Cardiac fibroblast (primary cell): ENCODE results near the genes GATAD2A, ZNF682 and ZNF430.

DNA sequence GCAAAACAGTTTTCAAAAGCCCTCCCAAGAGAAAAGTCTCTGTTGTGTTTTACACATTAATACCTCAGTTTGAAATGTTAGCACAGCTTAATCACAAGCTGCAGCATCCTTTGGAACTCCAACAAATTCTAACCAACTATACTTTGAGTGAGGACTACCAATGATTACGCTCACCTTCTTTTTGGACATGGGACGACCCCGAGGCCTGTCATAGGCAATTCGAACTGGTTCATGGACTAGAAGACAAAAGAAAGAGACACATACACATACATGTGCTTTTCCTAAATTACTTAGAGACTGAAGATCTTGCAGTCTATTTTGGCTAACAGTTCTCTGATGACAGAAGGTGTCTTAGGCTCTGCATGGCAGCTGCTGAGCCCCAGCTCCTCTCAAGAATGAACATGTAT, 31.9 kb downstream of the SUGP2 start:
- RRBS: no CpG with 5 or more reads among the region's 4 CpGs

DNA sequence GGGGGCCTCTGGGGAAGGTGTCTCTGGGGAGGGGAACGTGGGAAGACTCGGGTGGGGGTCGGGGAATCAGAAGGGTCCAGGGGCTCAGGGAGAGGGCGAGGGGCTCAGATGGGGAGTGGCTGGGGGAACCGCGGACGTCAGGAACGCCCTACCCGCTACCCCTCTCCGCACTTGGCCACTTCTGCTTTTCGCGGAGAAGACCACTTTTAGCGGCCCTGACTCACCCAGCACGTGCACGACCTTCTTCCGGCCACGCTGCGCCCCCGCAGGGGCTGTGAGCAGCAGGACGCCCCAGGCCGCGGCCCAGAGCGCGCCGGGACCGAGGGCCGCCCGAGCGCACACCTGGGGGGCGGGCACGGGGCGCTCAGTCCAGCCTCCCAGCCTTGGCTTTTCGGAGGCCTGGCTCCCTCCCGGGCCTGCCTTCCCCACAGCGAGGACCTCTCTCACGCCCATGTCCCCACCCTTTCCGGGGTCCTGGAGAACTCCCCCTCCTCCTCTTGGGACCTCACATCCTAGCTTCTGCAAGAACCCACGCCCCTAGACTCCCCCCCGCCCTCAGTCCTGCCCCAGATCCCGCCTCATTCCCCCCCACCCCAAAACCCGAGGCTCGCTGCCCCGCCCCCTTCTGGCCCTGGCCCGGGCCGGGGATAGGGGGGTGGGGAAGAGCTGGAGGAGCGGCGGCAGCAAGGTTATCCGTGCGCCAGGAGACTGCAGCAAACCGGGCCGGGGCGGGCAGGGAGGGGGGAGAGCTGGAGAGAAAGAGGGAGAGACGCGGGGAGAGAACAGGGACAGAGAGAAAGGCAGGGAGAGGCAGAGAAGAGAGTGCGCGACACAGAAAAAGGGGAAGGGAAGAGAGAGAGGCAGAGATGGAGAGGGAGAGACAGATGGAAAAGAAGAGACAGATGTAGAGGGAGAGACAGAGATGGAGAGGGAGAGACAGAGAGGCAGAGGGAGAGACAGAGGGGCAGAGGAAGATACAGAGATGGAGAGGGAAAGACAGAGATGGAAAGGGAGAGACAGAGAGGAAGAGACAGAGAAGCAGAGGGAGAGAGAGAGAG, 1.1 kb downstream of the HAPLN4 start:
- RRBS: 2% methylated on average over 17 of the region's 56 CpGs

DNA sequence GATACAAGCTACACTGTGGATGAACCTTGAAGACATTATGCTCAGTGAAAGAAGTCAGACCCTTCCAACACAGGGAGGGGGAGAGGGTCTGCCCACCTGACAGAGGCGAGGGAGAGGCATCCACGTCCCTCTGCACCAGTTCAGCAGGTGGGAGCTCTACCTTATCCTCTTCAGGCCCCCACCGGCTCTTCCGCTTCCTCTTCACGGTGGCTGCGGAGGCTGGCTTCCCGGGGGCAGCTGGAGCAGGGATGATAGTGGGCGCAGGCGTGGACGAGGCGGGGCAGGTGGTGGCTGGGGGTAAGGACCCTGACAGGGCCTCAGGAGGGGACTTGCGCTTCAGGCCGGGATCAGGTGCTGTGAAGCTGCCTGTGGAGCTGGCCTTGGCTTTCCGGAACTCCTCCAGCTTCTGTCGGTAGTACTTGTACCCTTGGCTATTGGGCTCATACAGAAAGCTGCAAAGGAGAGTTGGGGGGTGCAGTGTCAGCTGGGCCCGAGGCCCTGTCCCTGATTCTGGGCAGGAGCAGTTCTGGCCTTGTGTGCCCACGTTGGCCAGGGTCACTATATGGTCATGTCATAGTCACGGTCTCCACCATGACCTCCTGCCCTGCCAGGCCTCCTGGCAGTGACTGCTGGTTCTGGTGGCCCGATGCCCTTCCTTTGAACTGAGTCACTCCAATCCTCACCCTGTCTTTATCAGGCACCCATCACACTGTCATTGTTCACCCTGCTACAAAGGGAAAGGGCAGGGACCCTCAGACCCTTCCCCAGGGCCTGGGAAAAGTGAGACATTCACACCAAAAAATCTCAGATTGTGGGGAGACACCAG, 23.2 kb downstream of the SUGP1 start:
- RRBS: no CpG with 5 or more reads among the region's 19 CpGs

DNA sequence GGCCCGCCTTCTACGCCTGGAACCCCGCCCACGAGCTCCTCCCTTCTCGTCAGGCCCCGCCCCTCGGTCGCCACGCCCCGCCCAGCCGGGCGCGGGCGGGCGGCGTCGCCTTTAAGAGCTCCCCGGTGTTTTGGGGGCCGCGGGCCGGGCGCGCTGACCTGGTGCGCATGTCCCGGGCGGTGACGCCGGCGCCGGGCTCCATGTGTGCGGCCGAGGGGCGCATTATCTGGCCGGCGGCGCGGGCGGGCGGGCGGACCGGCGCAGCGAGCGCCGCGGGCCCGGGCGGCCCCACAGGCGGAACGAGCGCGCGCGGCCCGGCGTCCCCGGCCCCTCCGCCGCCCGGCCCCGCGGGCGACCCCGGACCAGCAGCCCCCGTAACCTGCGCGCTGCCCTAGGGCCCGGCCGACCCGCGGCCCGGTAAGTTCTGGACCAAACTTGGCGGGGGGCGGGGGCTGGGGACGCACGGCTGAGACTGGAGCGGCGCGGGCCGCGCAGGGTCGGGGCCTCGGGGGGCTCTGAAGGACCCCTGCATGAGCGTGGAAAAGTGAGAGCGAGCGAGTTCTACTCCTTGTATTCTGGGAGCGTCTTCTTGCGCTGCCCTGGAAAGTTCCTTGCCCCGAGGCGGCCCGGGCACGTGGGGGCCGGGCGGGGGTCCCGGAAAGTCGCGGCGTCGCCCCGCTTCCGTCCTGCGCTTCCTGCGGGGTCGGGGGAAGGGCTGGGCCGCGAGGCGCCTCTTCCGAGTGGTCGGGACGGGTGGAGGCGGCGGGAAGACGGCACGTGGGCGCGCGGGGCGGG, at the start of gene GATAD2A:
TSS of gene GATAD2A (plus strand) at position 73 of the 795 bp plus-strand sequence.
- RRBS: 2% methylated on average over 26 of the region's 118 CpGs

DNA sequence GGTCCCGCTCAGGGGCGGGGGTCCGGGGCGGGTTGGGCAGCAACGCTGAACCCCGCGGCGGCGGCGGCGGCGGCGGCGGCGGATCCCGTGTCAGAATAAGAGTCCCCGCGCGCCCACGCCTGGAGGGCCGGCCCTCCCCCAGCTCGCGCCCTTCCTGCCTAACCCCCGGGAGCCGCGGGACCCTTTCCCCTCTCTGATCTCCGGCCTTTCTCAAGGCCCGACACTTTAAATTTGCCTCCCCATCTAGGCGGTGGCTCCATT, 853 bp downstream of the GATAD2A start:
- RRBS: no CpG with 5 or more reads among the region's 29 CpGs

DNA sequence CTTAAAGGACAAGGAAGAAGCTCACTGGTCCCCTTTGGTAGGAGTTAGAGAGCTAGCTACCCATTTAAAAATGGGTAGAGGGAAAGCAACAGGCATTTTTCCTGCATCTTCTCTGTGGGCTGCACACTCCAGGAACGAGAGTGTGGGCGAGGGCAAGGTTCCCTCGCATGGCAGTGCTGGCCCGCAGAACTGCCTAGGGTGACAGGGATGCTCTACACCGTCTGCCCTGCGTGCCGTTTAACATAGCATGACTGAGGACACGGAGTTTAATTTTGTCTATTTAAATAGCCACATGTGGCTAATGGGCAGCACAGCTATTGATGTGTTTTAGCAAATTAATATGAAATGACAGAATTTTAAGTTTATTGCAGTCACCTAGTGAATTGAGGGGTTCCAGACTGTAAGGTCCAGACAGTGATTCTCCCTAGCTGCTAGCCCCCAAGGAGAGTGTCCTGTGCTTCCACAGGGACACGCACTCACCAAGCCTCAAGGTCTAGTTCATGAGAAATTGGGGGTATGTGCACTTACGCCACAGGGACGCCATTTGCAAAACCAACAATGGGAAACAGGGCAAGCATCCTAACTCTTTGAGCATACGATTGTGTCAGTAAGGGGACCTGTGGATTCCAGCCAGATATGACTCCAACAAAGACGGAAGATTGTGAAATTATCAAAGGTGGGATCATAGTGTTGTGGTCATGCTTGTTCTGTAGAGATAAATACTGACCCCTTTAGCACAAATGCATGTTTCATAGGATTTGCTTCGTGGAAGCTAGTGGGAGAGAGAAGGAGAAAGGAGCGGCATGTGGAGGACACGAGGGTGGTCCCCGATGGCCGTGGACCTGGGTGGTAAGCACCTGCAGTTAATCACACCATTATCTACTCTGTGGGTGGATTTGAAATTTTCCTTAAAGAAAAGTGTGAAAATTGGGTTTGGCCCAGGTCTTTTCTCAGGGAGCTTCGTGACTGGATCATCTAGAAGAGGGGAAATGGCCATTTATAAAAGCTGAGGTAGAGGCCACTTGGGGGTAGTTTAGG, 37.7 kb downstream of the GATAD2A start:
- RRBS: no CpG with 5 or more reads among the region's 19 CpGs

DNA sequence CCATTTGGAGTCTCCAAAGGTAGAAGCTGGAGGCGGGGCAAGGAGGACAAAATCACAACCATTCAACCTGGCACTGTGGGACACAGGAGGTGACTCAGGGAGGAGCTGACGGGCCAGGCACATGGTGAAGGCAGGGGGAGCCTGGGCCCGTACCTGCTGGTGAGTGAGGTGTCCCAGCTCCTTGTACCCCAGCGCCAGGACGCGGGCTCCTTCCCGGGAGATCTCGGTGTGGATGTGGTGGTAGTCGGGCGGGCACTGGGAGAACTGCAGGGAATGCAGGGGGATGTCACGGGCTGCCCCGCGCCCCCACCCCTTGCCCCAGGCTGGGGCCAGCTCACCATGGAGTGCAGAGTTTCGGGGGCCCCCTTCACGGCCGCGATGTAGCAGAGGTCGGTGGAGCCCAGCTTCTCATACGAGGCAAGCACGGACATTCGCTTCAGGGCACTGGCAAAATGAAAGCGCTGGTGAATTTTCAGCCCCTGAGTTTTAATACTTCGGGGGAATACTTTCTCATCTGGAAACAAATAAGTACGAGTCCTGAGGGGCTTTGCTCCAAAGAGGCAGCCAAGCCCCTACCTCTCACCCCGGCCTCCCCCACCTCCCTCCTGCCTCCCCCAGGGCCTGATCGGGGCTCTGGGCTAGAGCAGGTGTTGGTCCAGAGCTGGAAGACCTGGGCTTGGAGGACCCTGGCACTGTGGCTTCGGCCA, 9.7 kb downstream of the ATP13A1 start:
- RRBS: no CpG with 5 or more reads among the region's 27 CpGs

- RRBS: no CpG with 5 or more reads among the region's 28 CpGs
Observed at GRCh38 chr19:19656546-19657212, 6.8 kb downstream of the ATP13A1 start.

GRCh38 chr19:19820832-19821313, 677 bp downstream of the ZNF506 start:
- RRBS: no CpG with 5 or more reads among the region's 17 CpGs

DNA sequence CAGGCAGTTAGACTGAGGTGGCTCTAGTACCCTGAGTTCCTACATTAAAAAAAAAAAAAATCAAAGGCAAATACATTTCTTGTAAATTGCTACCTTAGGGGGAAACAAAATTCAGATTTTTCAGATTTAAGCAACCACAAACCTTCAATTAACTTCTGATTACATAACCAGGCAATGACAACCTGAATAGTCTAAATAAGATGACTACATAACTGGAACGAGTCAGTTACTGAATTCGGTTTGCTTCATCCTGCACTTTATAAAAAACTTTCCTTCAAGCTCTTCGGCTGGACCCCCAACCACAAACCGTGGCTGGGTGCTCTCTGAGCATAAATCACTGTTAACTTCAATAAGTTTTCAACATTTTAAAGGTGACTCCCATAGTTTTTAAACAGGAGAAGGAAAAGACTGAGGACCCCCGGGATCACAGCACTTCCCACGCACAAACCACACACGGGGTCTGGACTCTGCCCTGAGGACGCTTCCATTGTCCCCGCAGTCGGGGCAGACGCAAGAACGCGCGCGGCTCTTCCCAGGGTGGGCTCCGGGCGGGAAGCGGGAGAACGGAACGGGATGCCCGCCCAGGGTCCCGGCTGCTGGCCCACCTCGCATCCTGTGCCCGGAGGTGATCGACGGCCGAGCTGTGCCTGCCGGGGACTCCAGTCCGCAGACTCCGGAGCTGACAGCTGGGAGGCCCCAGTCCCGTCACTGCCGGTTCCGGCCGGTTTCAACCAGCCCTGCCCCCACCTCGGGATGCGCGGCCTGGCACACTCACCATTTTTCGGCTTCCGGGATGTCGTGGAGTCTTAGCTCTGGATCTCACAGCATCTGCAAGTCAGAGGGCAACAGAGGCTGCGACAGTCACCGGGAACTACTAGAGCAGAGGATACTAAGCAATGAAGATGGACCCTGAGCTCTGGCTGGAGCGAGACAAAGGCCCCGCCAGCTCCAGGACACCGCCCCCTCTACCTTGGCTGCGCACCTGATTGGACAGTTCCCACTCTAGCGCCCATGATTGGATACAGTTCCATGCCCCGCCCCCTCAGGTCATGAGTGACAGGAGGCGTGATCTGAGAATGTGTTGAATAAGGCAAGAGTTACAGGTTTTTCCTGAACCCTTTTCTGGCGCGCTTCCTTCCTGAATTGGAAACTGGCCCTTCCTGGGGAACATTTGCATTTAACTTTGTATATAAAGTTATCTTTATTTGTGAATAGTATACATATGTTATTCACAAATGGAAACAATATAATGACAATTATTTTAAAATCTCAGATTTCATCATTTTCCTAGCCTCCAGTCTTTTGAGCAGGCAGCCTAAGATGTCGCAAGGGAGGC, at the start of gene ZNF682:
TSS of gene ZNF682 (minus strand) at position 938 of the 1,336 bp plus-strand sequence.
- RRBS: 2% methylated on average over 16 of the region's 52 CpGs

GRCh38 chr19:20667550-20667933, 6.2 kb upstream of the ZNF626 start:
- RRBS: no CpG with 5 or more reads among the region's 4 CpGs

GRCh38 chr19:21020084-21020827, at the start of gene ZNF430:
TSS of gene ZNF430 (plus strand) at chr19:21020657.
- RRBS: no CpG with 5 or more reads among the region's 29 CpGs

GRCh38 chr19:21286669-21287166, 42.5 kb downstream of the ZNF708 start:
- RRBS: no CpG with 5 or more reads among the region's 3 CpGs

GRCh38 chr19:21398382-21398893, 1.5 kb downstream of the ZNF493 start:
- RRBS: no CpG with 5 or more reads among the region's 3 CpGs

DNA sequence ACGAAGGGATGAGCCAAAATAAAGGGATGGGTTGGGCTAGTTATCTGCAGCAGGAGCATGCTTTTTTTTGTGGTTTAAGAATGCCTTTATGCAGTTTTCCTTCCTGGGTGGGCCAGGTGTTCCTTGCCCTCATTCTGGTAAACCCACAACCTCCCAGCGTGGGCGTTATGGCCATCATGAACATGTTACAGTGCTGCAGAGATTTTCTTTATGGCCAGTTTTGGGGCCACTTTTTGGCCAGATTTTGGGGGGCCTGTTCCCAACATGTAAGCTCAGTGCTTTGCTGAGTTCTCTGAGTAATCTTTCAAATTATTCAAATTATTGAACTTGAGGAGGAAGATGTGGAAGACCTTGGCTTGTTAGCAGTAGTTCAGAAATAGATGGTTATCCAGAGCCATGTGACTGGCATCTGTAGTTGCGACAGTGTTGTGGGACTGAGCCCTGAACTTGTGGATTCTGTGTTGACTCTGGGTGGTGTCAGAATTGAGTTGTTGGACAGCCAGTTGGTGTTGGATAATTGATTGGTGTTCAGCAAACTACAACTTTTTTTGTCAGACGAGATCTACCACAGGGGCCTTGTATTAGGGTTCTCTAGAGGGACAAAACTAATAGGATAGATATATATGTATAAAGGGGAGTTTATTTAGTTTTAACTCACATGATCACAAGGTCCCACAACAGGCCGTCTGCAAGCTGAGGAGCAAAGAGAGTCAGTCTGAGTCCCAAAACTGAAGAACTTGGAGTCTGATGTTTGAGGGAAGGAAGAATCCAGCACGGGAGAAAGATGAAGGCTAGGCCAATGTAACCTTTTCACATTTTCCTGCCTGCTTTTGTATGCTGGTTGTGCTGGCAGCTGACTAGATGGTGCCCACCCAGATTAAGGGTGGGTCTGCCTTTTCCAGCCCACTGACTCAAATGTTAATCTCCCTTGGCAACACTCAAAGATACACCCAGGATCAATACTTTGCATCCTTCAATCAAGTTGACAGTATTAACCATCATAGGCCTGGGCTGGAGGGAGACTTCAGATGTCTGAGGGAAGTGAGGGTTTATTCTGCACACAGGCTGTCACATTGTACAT, 22.2 kb downstream of the ZNF493 start:
- RRBS: no CpG with 5 or more reads among the region's 7 CpGs

DNA sequence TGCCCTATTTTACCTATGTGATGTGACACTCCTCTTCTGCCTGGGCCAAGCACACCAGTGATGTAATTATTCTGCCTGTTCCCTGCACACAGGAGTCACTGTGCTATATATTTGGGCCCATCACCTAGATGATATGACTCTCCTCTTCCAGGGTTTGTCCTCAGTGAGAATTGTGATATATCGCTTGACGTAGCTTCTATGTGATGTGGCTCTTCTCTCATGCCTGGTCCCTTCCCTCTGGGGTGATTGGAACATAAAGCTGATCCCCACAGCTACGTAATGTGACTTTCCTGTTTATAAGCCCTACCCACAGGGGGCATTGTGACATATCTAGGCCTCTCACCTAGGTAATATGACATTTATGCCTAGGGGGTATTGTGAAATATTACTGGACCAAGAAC, 11.1 kb upstream of the ZNF429 start:
- RRBS: no CpG with 5 or more reads among the region's 3 CpGs

- RRBS: no CpG with 5 or more reads among the region's 33 CpGs
Observed at GRCh38 chr19:21568538-21569809, 63.6 kb downstream of the ZNF429 start.

DNA sequence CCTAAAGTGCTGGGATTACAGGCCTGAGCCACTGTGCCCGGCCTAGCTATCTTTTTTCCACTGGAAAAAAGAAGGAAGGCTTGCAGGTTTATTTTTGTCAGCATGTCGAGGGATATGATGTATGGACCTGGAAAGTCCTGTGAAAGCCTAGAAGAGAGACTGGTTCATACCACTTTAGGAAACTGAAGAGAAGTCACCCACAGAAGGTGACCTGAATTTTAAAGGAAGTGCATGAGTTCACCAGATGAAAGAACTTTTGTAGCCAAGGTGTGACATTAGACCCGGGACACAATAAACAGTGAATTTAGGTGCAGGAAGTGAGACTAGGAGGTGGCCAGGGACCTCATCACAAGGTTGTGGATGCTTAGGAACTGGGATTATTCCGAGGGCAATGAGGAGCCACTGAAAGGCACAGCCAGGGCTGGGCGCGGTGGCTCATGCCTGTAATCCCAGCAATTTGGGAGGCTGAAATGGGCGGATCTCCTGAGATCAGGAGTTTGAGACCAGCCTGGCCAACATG, 79.1 kb downstream of the ZNF429 start:
- RRBS: no CpG with 5 or more reads among the region's 7 CpGs

DNA sequence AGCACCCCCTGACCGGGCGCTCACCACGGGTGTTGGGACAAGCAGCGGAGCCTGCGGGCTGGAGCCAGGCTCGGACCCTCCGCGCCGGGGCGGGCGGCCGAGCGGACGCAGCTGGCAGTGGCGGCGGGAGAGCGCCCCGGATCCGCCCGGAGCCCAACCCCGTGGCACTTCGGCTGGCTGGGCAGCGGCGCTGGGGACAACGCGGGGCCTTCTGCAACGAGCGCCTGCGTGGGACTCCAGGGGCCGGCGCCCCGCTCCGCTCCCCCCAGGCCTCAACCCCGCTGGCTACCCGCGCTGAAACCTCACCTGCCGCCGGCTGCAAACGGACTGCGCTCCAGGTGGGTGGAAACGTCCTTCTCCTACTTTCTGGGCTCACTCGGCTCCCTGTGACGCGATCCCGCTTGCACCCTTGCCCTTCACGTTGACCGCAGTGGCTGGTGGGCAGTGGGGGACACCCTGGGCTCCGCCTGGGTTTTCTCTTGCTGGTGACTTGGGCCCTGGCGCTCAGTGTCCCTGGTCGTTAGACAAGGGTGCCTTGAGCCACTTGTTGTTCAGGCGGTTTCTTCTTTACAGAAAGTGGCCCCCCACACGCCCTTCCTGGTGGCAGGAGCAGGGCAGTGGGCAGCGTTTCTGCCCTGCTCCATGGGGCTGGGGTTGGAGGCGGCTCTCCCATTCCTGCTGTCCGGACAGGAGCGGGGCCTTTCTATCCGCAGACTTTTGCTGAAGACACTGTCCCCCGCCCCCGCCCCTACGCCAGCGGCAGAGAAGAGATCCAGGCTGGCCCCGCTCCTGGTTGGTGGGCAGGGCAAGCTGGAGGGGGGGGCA, 81.4 kb downstream of the ZNF429 start:
- RRBS: 1% methylated on average over 33 of the region's 62 CpGs

DNA sequence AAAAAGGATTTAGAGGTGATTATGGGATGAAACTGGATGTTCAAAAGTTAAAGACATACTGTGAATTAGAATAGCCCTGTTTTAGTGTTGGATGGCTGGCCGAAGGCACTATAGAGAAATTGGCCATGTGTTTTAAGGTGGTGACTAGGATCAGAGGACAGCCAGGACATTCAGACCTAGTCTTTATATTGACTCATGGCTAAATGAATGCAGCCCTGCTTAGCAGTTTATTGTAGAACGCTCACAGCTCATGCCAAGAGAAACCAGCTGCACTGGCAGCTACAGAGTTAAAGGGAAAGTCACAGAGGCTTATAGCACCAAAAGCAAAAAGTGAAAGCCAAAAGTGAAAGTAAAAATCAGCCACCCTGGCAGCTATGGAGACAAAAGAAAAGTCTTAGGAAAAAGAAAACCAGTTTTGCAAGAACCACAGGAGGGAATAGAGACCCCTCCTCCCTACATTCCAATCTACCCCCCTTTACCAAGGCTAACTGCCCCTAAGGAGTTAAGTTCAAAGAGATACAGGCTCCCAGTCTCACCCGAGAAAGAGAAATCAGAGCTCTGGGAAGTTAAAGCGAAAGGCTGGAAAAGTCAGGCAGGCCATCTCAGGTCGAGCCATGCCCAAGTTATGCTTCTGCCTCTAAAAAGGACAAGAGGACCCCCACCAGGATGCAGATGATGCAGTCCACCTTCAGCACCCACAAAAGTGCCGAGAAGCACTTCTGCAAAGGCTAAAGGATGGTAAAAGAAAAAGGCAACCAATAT, 99.0 kb downstream of the ZNF429 start:
- RRBS: no CpG with 5 or more reads among the region's 6 CpGs